HT-29 (cell line): Measurements from ENCODE around the genes NANOGP8 and DPH6.

- RAMPAGE, long total RNA, result no peak
These were observed at the start of gene NANOGP8 for GRCh38 chr15:35084893-35085349. Gene NANOGP8, minus strand, starts transcription at chr15:35085295.

DNA sequence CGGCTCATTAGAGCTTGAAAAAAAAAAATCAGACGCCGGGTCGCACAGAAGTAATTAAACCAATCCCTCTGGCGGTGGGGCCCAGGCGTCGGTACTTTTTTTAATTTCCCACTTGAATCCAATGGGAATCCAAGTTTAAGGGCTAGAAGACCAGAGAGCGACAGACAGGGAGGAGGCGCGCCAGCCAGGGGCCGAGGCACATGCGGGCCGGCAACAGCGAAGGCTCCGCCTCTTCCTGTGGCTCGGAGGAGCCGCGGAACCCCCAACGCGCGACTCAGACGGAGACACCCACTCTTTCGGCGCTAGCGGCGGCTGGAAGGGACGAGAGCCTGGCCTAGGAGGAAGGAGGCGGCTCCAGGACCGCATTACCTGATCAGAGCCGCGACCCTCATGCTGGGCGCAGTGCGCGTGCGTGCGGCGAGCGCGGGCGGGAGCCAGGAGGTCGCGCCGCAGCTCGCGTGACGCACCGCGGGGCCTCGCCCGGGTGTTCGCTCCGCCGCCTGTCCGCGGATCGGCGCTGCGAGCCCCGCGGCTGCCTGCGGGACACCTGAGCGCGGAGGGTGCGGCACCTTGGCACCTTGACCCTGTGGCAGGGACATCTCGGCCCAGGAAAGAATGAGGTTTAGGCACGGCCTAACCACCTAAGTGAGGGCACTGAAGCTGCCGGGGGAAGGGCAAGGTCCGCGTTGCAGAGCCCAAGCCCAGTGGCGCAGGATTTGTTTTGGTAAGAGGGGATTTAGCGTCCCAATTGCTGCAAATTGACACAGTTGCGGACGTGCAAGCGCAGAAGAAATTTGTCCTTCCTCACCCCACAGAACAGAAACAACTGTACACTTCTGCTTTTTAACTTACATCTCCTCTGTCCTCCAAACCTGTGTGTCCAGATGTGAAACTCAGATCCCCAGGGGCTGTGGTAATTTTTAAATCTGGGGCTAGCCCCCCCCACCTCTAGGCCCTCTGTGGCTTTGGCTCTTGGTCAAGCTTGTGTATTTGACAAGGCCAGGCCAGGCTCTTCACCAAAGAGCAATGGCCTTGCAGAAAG lies at the start of gene DPH6:
Gene DPH6 (minus strand): TSS at position 416 of the 1,042 bp plus-strand sequence.
- RAMPAGE, long total RNA, result no peak

DNA sequence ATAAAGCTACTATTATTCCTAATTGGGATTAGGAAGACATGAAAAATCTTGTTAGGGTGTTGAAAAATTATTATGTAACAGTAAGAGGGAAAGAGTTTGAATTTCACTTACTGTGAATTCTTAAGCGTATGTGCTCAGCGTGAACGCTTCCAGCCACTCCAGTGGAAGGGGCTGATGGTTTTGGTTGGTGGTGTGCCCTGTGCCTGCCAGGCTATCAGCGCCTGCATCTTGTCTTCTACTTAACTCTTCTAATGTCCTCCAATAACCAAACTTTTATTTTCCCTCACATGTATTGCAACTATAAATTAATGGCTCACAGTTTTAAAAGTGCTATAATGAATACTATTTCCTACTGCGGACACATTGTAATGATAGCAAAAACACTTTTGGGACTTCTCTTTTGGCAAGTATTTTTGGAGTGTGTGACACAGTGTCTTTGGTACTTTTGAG lies 22.6 kb downstream of the CDIN1 start:
- RAMPAGE, long total RNA, result no peak

DNA sequence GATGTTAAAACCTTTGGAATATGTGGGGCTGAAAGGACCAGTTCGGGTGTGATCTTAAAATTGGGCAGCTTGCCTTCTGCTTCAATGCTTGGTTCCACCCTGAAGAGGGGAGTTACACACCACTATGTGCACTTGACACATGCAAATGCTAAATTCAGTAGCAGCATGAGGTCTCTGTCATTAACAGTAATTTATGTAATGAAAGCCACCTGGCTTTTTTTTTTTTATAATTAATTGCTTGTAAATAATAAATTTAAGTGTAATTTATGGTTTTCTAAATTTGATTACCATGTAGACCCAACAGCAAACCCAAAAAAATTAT lies 24.6 kb downstream of the CDIN1 start:
- RAMPAGE, long total RNA, result no peak

- RAMPAGE, long total RNA, result no peak
These were observed 220.2 kb downstream of the MEIS2 start for GRCh38 chr15:36880129-36880669.

GRCh38 chr15:37015914-37016848 lies 84.2 kb downstream of the MEIS2 start:
- RAMPAGE, long total RNA, result no peak

- RAMPAGE, long total RNA, result no peak
These were observed 6.0 kb downstream of the MEIS2 start for GRCh38 chr15:37094001-37095094.

- RAMPAGE, long total RNA, result no peak
These were observed 9.8 kb upstream of the MEIS2 start for GRCh38 chr15:37109922-37110703.

DNA sequence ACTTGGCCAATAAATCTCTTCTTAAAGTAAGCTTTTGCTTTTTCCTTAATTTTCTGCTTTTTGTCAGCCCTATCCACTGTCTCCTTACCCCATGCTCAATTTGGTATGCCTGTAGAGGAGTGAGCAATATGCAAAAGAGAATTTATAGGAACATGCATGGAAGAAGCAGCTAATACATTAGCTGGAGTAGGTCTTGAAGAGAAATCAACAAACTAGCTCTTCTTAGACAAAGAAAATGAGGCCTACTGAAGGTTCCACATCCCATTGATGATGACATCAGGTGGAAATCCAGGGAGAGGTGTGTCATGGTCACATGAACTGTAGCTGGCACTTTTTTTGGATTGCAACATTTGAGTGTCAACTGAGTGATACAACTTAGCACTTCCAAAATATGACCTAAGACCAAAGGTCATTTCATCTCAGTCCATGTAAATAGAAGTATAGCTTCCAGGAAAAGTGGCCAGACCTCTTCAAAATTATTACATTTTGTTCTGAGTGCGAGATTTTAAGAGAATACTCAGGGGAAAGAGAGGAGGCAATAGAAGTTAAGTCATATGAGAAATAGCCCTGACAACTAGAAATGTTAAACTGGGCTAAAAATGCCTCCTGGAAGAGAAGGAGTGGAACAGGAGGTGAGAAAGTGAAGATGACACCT lies 117.2 kb upstream of the MEIS2 start:
- RAMPAGE, long total RNA, result no peak

DNA sequence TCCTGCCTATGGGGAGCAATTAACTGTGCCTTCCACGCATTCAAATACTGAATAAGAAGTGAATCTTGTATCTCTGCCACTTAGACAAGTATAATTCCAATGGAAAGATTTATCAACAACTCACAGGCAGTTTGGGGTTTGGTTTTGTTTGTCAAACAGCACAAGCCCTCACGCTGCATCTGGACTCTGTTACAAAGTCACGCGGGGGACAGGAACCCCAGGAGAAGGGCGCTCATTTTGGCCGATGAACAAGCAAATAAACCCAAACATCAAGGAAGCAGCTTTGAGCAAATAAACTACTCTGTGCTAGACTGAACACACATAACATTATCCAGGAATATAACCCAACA lies 61.7 kb upstream of the TMCO5A start:
- RAMPAGE, long total RNA, result no peak

DNA sequence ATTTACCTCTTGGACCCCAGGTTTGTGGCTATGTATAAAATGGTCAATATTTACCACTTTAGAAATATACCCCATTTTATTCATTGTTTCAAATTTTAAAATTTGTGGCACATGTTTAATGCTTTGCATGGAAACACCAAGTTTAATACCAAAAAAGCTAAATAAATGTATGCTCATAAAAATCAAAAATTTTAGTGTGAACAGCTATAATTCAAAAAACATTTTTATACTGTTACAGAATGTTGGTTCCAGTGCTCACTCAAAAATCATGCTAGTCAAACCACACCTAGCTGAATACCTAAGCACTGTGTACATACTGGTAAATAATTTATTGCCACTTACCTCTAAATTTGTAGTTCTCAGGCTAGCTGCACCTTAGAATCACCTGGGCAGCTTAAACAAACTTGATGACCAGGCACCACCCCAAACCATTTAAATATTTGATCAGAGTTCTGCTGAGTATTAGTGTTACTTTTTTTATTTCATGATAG lies 32.4 kb upstream of the TMCO5A start:
- RAMPAGE, long total RNA, result no peak

DNA sequence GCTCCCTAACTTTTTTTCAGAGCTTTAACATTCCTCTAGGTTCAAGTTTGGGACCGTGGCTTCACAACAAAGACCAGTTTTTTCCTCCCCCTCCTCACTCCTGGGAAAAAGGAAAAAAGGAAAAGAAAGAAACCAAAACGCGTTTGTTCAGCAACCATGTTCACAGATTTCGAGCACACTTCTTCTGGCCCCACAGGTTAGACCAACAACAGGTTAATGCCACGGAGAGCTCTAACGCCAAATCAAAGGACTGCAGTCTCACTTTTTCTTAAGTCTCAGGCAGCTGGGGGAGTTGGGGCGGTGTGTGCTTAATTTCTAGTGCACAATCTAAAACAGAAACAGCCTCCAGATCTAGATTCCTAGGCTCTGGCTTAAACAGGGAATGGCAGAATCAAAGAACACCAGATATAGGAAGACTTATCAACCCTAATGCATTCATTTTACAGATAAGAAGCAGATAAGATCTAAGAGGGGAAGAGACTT lies 139.1 kb downstream of the TMCO5A start:
- RAMPAGE, long total RNA, result no peak

DNA sequence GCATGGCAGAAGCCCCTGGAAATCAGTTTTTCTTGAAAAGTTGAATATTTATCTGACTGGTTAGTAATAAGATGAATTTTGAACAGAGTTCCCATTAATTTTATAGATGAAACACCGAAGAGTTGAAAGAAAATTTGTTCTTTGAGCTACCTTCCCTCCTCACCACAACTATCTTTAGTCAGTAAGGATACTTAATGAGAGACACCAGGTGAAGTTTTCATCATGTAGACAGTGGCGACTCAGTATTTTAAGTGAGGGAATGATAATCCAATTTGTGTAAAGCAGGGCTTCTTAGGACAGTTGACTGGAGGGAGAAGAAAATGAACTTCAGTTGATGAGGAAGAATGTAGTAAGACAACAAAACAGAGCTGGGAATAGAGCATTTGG lies 10.1 kb downstream of the SPRED1 start:
- RAMPAGE, long total RNA, result no peak

- RAMPAGE, long total RNA, result no peak
These were observed 4.7 kb downstream of the RASGRP1 start for GRCh38 chr15:38559810-38560342.

DNA sequence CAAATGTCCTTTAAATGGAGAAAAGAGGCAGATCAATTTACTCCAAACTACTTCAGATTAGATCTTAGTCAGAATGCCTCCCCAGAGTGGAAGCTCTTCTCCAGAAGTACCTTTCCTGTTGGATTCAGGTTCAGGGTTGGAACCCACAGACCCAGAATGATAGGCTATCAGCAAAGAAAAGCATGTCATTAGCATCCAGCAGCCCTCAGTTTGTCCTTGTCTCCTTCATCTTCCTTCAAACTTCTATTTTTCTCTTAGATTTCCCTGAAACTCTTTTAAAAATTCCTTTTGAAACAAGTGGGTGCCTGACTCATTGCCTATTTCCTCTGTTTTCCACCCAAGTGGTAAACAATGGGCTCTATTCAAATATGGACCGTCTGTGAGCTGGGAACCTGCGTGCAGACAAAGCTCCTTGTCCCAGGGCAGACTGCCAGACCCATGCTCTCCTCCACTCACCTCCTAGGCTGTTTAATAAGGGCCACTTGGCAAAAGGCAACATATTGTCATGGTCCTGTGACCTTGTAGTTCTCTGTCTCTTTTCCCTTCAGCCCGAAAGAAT lies 332.8 kb upstream of the THBS1 start:
- RAMPAGE, long total RNA, result no peak

DNA sequence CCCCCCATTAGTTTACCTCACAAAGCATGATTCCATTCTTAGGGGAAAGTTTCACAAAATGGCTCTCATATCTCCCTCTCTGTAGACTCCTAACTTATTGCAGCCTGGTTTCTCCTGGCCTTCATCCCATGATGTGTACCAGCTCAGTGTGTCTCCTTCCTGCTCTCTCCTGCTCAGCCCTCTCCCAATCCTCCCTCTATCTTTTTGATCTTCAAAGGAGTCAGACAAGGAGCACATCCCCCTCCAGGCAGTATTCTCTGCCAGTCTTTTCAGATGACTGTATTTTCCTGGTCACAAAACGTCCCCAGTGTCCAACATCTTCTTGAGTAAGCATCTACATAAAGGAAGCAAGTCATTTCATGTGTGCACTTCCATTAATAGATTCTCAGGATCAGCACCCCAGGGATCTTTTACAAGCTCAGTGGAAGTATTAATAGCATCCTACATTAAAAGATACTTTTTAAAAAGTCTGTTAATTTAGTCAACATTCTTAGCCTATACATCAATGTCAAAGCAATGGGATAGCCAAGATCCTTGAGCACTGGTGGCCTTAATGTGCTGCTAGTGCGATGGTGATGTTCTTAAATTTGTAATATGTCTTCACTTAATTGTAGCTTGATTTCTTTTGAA lies 148.8 kb upstream of the THBS1 start:
- RAMPAGE, long total RNA, result no peak

- RAMPAGE, long total RNA, result no peak
These were observed 17.5 kb downstream of the THBS1 start for GRCh38 chr15:39598175-39598951.

GRCh38 chr15:39599383-39599782 lies 18.5 kb downstream of the THBS1 start:
- RAMPAGE, long total RNA, result no peak

GRCh38 chr15:39641191-39641936 lies 60.5 kb downstream of the THBS1 start:
- RAMPAGE, long total RNA, result no peak

GRCh38 chr15:39918558-39919143 lies 1.4 kb downstream of the GPR176 start:
- RAMPAGE, long total RNA, result no peak